Hair follicle dermal papilla cell (primary cell): ENCODE measurements around a stretch of chr3.

GRCh38 chr3:81723559-81724120, 37.8 kb downstream of the GBE1 start:
- CAGE, long polyA plus RNA, result no peak

- CAGE, long polyA plus RNA, result no peak
Measured at GRCh38 chr3:81758381-81758645, 3.1 kb downstream of the GBE1 start.

DNA sequence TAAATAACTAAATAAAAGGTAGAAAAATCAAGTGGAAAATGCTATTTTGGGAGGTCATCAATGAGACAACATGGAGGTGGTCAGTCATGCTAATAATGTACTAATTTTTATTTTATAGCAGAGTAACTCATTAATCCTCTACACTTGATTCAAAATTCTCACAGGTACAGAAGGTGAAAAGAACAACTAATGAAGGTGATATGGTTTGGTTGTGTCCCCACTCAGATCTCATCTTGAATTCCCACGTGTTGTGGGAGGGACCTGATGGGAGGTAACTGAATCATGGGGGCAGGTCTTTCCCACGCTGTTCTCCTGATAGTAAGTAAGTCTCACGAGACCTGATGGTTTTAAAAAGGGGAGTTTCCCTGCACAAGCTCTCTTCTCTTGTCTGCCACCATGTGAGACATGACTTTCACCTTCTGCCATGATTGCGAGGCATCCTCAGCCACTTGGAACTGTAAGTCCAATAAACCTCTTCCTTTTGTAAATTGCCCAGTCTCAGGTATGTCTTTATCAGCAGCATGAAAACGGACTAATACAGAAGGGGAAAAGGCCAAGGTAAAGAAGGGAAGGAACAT, 2.7 kb downstream of the GBE1 start:
- CAGE, long polyA plus RNA, result no peak

DNA sequence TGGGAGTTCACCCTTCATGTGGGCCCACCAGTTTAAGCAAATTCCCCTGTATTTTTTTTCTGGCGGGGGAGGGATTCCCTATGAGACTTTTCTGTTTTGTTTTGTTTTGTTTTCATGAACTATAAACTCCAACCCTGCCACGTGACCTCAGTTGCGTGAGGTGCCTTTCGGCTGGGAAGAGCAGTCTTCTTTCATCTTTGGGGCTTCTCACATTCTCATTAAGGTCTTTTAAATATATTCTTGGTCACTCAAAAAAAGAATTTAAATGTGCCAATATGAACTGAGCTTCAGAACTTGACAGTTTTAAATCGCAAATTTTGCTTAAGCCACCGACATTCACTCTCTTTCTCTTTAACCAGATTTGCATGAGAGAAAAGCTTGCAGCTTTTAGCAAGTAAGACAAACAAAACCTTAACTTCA, 699.7 kb upstream of the GBE1 start:
- CAGE, long polyA plus RNA, result no peak

- CAGE, long polyA plus RNA, result no peak
Measured at GRCh38 chr3:83217734-83218276, 1456.4 kb upstream of the GBE1 start.

GRCh38 chr3:84959756-84960499, 1.1 kb downstream of the CADM2 start:
- CAGE, long polyA plus RNA, result no peak

DNA sequence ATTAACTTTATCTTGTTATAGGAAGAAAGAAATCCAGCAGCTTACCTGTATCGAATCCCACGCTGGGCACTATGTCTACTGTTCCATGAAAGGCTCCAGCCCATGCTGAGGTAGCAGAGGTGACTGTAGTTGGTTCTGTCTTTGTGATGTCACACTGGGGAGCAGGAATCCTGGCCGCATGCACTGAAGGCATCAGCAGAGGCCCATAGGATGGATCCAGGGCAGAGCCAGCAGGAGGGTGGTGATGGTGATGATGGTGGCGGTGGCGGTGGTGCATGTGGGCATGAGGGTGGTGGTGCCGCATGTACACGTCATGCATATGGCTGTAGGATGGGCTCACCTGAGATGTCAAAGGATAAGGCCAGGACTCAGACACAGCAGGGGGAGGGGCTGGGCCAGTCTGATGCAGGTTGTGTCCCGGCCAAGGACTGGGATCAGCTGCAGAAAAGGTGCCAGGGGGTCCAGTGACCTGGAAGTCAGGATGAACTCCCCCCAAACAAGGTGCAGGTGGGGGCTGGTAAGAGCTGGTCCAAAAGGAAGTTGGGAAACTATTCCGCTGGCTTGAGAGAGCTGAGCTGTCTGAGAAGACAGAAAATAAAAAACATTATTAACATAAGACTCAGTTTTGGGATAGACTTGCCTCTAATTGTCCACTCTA, 22.3 kb downstream of the VGLL3 start:
- CAGE, long polyA plus RNA, result no peak

GRCh38 chr3:87271299-87271759, 5.1 kb downstream of the POU1F1 start:
- CAGE, long polyA plus RNA, result no peak

- CAGE, long polyA plus RNA, result no peak
Measured at GRCh38 chr3:87793615-87793911, 1.1 kb downstream of the HTR1F start.

DNA sequence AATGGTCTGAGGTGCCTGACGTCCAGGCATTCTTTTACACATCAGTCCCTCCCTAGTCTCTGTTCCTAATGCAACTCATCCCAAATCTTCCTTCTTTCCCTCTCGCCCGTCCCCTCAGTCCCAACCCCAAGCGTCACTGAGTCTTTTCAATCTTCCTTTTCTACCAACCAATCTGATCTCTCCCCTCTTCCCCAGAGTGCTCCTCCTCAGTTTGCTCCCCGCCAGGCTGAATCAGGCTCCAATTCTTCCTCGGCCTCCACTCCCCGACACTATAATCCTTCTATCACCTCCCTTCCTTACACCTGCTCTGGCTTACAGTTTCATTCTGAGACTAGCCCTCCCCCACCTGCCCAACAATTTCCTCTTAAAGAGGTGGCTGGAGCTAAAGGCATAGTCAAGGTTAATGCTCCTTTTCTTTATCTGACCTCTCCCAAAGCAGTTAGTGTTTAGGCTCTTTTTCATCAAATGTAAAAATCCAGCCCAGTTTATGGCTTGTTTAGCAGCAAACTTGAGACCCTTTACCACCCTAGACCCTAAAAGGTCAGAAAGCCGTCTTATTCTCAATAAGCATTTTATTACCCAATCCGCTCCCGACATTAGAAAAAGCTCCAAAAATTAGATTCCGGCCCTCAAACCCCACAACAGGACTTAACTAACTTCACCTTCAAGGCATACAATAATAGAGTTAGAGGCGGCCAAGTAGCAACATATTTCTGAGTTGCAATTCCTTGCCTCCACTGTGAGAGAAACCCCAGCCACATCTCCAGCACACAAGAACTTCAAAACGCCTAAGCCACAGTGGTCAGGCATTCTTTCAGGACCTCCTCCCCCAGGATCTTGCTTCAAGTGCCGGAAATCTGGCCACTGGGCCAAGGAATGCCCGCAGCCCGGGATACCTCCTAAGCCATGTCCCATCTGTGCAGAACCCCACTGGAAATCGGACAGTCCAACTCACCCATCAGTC, 34.2 kb downstream of the PROS1 start:
- CAGE, long polyA plus RNA, result no peak

- CAGE, long polyA plus RNA, result no peak
Measured at GRCh38 chr3:94064404-94064711, 1.5 kb downstream of the NSUN3 start.

- CAGE, long polyA plus RNA, result no peak
Measured at GRCh38 chr3:97548085-97548508, 216.5 kb upstream of the ARL6 start.

GRCh38 chr3:97932331-97932784, 39.9 kb downstream of the RIOX2 start:
- CAGE, long polyA plus RNA, result no peak

GRCh38 chr3:98545852-98546443, 14.2 kb downstream of the GPR15 start:
- CAGE, long polyA plus RNA, result no peak

- CAGE, long polyA plus RNA, result no peak
Measured at GRCh38 chr3:98562332-98562621, 30.5 kb downstream of the GPR15 start.

GRCh38 chr3:98612424-98613639, 19.4 kb upstream of the CPOX start:
- CAGE, long polyA plus RNA, result no peak

DNA sequence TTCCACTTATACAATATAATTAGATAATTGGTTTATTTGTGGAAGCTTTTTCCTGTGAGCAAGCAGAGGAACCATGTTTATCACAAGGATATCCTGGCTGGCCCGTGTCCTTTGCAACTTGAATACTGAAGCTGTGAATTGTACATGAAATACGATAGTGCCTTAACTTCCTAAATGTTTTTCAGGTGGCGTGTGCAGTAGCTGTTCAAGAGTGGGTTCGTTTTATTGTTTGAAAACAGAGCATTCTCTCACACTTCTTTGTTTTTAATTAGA, 2.7 kb downstream of the ST3GAL6 start:
- CAGE, long polyA plus RNA, result no peak

GRCh38 chr3:98785019-98785686, 22.0 kb downstream of the ST3GAL6 start:
- CAGE, long polyA plus RNA, result no peak

DNA sequence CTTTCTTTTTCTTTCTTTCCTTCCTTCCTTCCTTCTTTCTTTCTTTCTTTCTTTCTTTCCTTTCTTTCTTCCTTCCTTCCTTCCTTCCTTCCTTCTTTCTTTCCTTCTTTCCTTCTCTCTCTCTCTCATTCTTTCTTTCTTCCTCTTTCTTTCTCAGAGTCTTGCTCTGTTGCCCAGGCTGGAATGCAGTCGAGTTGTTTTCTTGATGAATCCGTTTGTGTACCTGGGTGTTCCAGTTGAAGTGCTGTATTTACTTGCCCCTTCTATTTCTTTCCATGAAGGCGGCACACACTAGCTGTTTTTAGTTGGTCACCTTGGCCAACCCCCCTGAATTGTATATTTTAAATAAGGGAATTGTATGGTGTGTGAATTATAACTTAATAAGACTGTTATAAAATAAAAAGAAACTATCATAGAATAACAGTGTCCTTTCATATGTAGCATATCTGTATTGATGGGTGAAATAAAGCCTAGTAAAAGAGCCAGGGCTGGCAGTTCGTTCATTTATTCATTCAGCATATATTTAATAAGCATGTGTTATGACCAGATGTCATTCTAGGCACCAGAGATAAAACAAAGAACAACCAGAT, 62.3 kb downstream of the DCBLD2 start:
- CAGE, long polyA plus RNA, result no peak

DNA sequence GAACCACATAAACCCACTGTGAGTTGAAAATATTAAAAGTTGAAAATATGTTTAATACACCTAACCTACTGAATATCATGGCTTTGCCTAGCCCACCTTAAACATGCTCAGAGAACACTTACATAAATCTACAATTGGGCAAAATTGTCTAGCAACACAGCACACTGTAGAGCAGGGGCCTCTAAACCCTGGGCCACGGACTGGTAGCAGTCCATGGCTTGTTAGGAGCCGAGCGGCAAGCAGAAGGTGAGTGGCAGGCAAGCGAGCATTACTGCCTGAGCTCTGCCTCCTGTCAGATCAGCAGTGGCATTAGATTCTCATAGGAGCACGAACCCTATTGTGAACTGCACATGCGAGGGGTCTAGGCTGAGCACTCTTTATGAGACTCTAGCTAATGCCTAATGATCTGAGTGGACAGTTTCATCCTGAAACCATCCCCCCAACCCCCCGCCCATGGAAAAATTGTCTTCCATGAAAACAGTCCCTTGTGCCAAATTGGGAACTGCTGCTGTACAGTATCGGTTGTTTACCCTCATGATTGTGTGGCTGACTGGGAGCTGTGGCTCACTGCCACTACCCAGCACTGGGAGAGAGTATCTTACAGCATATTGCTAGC, 26.0 kb downstream of the CMSS1 start:
- CAGE, long polyA plus RNA, result no peak